ENCODE data around the genes OTUD3 and PLA2G5.

DNA sequence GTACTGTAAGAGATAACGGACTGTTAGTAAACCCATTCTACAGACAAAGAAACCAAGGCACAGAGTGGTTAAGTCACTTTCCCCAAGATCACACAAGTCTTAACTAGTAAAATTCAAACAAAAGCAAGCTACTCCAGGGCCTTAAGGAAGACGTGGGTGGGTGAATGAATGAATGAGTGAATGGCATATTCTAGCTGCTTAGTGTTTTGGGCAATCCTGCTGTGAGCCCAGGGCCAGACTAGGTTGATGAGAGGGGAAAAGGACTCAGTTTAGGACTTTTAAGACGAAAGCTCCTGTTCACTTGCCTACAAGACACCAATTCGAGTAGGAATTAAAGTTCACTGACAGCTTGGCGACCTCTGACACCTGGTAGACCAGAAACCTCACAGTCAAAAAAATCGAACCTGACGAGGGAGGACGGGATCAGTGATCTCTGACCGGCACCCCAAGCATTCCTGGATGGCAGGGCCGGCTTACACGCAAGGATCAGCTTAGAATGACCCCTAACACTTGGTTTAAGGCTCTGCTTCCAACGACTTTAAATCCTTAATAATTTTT is 532 bp downstream of the EMC1 start:
- PRO-cap: no peak

GRCh38 chr1:19285244-19285472 is 3.4 kb downstream of the AKR7A3 start:
- PRO-cap: no peak

GRCh38 chr1:19426215-19426741 is 59.1 kb downstream of the CAPZB start:
- PRO-cap: no peak

DNA sequence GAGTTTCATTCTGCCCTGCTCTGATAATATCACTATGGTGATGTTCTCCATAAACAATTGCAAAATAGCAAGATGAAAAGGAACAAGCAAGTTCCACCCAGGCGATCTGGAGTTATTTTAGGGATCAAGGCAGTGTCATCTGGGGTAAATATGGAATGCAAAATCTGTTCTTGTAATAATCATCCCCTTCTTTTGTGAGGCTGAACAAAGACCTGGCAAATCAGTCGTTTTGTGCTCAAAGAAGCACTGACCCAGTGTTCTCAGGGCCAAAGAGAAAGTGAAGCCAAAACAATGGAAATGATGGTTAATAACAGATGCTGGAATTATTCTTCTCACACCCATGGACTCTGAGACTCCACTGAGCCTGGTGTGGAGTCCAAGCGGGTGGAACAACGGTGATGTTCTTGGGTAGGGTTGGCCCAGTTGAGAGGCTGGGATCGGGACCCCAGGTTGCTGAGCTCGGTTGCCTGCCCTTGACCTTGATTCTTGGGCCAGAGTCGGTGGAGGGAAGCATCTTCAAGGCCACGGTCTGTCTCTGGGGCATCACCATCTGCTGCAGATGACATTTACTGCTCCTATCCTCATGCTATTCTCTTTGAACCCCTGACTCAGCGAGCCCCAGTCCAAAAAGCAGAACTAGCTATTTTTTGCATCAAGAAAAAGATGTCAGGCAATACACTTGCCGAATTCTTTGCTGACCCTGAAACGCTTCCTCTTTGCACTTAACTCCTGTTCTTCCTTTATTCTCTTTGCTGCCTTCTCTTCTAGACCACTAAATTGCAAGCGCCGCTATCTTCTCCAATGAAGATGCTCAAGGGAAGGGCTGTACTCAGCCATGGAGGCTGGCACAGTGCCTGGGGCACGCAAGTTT is 20.2 kb upstream of the CAPZB start:
- PRO-cap: no peak

- PRO-cap: no peak
Observed at GRCh38 chr1:19592921-19593291, 3.9 kb upstream of the MICOS10 start.

- PRO-cap: no peak
Observed at GRCh38 chr1:19644591-19645523, 746 bp downstream of the NBL1 start.

GRCh38 chr1:19648526-19648831 is 4.4 kb downstream of the NBL1 start:
- PRO-cap: no peak

- PRO-cap: unidirectional peak, plus-strand start at chr1:19882431
Observed at GRCh38 chr1:19881921-19883180, at the start of gene OTUD3. Gene OTUD3 (plus strand): TSS chr1:19882395.

DNA sequence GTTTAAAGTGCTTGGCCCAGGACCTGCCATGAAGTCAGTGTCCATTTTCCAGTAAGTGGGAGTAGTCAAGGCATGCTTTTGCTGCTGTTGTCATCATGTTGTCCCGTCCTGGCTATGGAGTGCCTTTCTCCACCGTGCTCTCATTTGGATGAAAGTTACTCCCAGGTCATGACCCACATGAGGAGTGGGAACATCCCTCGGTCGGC is 11.7 kb downstream of the PLA2G2A start:
- PRO-cap: no peak

DNA sequence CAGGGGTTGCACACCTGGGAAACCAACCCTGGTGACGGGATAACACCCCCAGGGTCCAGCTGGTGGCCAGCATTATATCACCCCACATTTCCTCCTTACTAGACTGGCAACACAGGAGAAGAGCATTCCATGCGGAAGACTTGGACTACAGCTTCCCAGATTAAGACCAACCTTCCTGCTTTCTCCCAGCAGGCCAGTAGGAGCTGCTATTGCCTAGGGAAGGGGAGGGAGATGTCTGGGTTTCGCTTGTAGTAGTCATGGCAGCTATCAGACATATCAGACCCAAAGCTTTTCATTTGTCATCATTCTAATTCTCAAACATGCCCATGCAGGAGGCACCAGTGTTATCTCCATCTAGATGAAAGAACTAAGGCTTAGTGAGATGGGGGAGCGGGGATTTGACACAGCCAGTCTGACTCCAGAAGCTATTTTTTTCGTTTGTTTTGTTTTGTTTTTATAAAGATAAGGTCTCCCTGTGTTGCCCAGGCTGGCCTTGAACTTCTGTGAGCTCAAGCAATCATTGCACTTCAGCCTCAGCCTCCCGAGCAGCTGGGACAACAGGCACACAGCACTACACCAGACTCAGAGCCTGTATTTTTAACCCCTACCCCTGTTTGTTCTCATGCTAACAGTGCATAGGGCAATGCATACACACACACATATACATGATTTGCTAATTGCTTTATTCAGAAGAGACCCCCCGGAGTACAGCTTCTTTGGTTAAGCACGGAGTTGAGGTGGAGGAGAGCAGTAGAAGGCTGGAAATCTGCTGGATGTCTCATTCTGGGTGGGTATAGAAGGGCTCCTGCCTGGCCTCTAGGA is 4.4 kb downstream of the PLA2G2A start:
- PRO-cap: no peak

- PRO-cap: no peak
Observed at GRCh38 chr1:19977923-19978195, 1.6 kb downstream of the PLA2G2A start.

- PRO-cap: no peak
Observed at GRCh38 chr1:19988316-19988612, 8.8 kb upstream of the PLA2G2A start.

- PRO-cap: no peak
Observed at GRCh38 chr1:20027894-20029141, 41.7 kb upstream of the PLA2G5 start.

GRCh38 chr1:20069895-20070608 is at the start of gene PLA2G5:
Gene PLA2G5 (plus strand): TSS chr1:20070194.
- PRO-cap: no peak

GRCh38 chr1:20152051-20152740 is 13.1 kb downstream of the PLA2G2F start:
- PRO-cap: no peak

DNA sequence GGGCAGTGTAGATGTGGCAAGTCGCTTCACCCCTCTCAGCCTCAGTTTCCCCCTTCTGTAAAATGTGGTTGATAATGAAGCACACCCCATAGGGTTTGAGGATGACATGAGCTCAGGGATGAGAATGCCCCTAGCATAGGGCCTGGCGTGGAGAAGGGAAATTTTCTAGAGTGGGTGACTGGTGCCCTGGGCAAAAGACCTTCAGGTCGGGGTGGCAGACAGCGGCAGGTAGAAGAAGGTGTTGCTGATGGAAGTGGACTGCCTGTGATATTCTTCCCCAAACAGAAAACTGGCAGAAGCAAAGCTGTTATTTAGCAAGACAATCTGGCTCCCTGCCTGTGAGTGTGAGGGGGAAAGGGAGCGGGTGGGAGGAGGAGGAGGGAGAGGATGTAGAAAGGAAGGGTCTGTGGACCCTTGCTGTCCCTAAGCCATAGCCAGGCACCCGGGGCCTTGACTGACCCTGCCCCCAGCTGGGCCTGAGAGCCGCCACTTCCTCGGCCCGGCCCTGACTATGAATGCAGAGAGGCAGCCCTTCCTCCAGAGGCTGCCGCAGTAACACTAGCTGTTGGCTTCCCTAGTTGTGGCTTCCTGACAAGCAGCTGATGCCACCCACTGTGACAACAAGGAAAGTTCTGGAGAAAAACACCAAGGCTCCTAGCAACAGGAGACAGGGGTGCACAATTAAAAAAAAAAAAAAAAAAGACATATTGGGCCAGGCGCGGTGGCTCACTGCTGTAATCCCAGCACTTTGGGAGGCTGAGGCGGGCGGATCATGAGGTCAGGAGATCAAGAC is 13.8 kb downstream of the PLA2G2F start:
- PRO-cap: no peak

DNA sequence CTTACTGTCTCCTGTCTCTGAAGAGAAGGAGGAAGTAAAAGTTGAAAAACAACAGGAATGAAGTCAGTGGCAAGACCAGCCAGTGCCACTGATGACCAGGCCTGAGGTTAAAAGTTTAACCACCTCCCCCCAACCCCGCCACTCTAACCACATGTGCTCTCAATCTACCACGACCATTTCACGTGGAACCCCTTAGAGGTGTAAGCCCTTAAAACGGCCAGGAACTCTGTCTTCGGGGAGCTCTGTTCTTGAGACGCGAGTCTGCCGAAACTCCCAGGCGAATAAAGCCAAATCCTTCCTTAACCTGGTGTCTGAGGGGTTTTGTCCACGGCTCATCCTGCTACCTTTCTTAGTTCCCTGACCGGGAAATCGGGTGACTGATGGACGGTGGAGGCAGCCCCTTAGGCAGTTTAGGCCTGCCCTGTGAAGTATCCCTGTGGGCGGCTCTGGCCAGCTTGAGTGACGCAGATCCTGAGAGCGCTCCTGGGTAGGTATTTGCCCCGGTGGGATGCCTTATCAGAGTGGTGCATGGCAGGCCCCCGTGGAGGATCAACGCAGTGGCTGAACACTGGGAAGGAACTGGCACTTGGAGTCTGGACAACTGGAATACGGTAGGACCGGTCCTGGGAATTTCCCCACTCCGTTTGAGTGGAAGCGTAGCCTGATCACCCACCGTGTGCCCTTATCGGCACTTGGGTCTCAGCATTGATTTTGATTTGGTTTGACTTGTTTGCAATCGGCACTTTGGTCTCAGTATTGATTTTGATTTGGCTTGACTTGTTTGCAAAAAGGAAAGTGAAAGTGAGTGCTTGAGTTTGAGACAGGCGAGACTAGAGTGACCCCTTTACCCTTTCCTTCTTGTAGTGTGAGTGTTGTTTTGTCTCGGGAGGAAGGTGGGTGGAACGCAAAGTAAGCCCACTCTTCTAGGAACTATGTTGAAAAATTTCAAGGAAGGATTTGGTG is 15.1 kb downstream of the PLA2G2F start:
- PRO-cap: no peak

DNA sequence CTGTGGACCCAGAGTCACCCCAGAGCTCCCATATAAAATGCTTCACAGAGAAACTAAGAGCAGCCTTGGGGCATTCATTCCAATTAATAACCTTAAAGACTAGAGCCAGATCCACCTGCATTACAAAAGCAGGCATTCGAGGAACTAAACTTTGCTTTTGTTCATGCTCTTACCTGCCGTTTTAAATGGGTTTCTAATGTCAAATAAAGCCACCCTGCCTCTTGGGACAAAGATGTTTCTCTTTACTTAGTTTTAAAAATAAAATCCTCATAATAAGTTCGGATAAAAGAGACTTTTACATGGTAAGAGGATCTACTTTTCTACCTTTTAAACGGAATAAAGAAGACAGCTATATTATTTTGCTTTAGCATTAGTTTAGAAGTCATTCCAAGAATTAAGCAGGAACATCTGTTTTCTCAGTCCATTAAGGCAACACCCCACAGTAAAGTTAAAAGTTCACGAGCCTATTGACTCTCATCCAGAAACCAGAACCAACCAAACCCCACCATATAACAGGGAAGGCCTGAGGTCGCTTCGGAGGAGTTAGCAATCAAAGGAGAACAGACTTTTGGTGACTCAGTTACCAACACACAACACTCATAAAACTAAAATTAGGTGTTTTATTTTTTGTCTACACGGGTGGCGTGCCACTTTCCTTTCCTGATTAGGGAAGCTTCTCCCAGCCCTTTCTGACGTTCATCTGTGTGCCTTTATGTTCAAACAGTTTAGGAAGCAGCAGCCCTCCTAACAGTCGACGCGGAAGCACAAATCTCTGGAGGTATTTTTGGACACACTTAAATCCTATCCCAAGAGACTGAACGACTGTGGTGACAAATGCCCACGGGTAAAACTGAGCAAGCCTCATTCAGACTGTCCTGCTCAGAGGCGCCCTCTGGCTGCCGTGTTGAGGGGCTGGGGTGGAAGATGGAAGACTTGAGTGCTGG is 8.4 kb upstream of the PLA2G2C start:
- PRO-cap: no peak

GRCh38 chr1:20248863-20249345 is 41.8 kb upstream of the VWA5B1 start:
- PRO-cap: no peak

GRCh38 chr1:20483405-20484006 is 2.5 kb downstream of the CAMK2N1 start:
- PRO-cap: no peak

Measured in peritoneum (tissue), 1 donor.